Ileum (tissue), 1 donor: ENCODE measurements around the genes AVEN and GOLGA8B.

GRCh38 chr15:34038889-34039491 is at the start of gene AVEN:
AVEN (minus strand) TSS chr15:34039204.
- PRO-cap = bidirectional peak, plus-strand start at chr15:34038949, minus-strand start at chr15:34038925; bidirectional peak, plus-strand start at chr15:34039045, minus-strand start at chr15:34039042

DNA sequence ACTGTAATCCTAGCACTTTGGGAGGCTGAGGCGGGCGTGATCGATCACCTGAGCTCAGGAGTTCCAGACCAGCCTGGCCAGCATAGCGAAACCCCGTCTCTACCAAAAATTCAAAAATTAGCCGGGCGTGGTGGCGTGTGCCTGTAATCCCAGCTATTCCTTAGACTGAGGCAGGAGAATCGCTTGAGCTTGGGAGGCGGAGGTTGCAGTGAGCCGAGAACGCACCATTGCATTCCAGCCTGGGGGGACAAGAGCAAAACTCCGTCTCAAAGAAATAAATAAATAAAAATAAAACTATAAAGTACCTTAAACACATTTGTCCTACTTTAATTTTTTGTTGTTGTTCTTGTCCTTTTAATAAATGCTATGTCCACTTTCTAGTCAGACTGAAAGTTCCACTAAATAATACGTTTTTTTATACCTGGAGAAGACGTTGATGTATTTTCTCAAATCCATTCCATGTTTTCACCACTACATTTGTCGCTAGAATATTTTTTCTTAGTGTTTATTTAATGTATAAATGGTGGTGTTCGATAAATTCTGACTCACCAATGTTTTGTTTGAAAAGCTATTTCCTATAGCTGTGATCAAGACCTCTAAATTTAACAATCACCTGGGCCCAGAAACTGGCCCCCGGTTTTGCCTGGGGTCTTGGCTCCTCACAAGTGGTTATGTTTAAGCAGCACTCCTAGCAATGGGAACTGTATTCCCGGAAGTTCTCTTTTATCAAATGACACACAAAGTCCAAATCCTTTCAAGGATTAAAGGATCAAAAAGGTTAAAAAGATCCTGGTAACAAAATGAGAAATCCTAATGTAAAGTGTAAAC is 1.1 kb upstream of the SLC12A6 start:
- PRO-cap = no peak

- PRO-cap = no peak
These were observed 1.5 kb downstream of the NOP10 start for GRCh38 chr15:34341421-34341848.

DNA sequence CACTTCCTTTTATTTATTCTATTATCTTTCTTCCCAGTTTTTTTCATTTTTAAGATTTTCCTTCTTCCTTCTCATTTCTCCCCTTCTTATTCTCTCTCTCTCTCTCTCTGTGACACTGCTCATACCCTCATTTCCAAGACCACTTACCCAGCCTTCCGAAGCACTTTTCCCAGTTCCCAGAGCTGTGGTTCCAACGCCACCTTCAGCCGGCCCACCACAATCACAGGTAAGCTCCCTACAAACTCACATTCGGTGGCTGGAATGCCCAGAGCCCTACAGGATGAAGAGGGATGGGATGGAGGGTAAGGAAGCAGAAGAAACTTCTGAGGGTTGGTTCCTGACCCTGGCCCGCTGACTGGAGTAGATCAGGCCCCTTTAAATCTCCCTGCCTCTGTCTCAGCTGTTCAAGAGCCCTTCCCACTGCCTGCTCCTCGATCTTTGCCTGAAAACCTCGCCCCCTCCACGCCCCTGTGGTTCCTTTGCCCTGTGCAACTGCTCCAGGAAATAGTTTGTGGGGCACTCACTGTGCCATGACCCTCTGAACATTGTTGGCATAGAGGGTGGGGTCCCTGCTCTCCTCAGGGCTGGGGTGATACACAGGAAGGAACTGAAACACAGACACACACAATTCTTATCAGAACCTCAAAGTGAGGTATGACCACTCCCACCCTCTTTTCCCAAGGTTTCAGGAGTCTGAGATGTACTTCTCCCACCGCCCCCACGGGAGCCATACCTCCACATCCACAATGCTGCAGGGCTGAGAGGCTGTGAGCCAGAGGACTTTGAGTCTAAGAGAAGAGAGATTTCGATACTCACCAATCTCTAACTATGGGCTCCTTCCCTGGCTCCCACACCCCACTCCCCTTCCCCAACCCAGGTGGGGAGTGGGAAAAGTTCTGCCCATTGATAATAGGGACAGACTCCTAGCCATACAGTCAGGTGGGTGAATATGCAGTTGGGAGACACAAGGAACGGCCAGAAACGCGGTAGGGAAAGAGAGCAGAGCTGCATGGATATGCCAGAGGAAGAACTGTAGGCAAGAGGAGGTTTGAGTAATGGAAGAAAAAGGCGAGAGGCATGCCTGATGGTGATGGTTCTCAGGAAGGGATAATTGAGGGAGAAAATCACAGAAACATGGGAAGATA is 4.6 kb downstream of the LPCAT4 start:
- PRO-cap = bidirectional peak, plus-strand start at position 581 of the sequence, minus-strand start at position 353 of the sequence

GRCh38 chr15:34583395-34584341 is at the start of gene GOLGA8B:
GOLGA8B (minus strand) TSS chr15:34583651.
- PRO-cap = bidirectional peak, plus-strand start at chr15:34583705, minus-strand start at chr15:34583635

DNA sequence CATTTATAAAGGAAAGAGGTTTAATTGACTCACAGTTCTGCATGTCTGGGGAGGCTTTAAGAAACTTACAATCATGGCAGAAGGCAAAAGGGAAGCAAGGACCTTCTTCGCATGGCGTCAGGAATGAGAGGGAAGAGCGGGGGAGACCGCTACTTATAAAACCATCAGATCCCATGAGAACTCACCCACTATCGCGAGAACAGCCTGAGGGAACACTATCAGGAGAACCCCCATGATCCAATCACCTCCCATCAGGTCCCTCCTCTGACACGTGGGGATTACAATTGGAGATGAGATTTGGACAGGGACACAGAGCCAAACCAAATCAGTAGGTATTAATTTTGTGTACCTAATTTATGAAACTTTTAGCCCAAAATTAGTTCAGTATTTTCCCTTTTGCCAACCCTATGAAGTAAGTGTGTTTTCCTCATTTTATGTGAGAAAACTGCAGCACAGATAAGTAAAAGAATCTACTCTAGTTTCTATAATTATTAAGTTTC is 4.9 kb upstream of the GOLGA8B start:
- PRO-cap = unidirectional peak, minus-strand start at position 125 of the sequence

GRCh38 chr15:34789578-34790669 is 5.4 kb downstream of the ACTC1 start:
- PRO-cap = no peak

DNA sequence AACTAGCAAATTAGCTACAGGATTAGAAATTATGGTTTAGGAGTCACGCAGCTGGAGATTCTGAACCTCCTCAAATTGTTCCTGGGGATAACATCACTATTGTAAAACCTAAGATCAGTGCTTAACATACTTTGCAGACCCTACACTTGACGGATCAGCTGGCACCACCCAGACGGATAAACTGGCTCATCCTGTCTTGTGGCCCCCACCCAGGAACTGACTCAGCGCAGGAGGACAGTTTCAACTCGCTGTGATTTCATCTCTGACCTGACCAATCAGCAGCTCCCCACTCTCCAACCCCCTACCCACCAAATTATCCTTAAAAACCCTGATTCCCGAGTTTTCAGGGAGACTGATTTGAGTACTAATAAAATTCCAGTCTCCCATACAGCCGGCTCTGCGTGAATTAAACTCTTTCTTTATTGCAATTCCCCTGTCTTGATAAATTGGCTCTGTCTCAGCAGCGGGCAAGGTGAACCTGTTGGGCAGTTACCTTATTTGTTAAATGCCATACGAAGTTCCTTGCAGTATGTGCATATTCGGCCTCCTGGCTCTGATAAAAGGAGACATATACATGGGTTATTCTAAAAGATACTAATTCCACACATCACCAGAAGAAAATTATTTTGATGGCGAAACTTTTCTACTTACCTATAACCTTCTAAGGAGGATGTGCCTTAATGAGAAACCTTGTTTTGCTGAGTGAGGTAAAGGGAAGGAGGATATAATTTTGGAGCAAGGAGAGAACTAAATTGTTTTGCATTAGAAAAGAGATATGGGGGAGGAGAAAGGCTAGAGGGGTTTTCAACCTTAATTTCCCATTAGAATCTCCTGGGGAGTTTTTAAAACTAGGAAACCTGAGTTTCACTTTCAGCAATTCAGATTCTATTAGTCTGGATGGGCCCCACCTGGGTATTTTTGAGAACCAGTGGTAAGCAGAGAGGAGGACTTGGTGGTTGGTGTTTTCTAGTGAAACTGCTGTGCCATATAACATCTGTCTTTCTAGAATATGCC is 23.3 kb downstream of the NANOGP8 start:
- PRO-cap = no peak

DNA sequence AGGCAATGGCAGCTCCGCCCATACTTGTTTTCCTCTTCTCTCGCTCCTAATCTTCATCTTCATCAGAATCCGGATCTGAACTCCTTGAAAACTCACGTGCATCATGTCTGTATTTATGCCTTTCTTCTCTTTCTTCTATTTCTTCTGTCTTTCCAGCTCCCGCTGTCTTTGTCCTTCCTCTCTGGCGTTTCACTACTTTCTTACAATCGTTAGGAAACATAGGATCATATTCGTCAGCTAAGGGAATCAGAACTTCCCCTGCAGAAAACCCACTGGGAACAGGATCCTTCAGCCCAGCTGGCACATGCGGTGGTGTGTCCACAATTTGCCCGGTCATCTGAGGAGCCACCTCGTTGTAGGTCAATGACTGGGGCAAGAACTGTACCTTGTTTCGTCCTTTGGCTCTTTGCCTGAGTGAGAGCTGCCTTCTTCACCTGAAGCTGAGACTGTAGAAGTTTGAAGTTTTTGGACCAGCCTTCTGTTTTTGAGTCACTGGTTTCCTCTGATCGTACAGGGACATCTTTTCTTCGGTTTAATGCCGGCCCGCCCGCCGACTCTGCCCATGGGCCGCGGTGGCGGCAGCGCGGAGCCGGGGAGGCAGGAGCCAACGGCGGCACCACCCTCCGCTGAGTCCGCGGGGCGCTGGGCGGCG is 214.0 kb upstream of the NANOGP8 start:
- PRO-cap = no peak

DNA sequence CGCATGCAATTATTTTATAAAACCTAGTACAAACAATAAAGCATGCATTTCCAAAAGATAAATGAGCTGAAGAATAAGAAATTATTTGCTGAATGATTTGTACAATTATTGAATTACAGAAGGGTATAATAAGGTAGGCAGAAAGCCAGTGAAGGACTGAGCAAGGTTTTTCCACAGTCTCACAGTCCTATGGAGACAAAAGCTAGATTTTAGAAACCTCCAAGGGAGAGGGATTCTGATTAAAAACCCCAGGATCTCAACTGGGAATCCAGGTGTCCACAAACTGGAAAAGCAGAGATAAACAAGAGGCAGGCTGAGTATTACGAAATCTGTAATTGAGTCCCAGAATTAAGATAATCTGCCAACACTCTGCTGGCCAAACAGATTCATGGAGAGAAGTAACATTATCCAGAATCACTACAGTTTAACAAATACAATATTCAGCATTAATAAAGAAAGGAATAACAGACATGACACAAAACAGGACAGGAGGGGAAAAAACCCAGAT is 227.1 kb upstream of the NANOGP8 start:
- PRO-cap = no peak

DNA sequence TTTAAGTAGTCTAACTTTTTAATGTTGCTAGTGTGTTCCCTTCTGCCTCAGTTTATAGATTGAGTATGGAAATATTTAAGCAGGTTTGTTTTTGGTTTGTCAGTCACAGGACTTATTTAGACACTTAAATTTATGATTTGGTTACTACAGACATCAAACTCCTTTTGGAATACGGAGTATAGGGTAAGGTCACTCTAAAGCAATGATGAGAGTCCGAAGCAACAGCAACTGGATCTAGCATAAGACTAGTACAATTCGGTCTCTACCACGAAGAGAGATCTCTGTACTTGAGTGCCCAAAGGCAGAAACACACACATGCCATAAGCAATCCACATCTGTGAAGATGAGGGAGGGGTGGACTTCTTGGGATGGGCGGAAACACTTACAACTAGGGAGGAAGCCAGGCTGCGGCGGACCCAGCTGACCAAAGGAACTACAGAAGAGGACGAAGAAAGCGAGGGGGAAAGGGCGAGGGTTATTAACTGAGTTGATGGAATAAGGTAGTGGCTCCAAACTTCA is 675 bp downstream of the DPH6 start:
- PRO-cap = no peak

DNA sequence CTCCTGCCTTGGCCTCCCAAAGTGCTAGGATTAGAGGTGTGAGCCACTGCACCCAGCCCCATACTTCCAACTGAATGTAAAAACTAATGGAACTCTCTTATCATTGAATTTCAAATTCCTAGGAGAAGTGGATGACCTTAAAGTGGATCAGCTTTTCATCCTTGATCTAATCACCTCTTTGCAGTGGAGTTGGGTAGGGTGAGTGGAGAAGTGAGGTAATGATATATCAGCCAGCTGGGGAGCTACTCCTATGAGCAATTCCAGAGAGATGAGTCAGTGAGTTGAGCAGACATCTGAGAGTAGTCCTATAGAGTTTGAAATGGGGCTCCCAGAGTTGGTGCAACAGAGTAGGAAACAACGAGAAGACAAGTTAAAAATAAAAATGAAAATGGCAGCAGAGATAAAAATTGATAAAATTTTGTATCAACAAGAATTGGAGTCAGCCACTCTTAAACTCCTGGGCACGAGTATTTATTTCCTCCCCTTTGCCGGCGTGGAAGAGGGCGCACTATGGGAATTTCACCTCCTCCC is 150.8 kb upstream of the DPH6 start:
- PRO-cap = no peak

GRCh38 chr15:36047186-36047816 is 501.3 kb upstream of the DPH6 start:
- PRO-cap = no peak

DNA sequence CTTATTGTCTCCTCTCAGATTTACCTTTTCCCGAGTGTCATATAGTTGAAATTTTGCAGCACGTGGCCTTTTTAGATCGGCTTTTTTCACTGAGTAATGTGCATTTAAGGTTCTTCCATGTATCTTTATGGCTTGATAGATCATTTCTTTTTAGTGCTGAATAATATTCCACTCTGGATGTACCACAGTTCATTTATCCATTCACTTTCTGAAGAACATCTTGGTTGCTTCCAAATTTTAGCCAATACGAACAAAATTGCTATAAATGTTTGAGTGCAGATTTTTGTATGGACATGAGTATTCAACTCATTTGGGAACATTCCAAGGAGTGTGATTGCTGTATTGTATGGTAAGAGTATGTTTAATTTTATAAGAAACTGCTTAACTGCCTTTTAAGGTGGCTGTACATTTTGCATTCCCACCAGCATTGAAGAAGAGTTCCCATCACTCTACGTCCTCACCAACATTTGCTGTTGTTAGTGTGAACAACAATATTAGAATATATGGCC is 243.3 kb upstream of the CDIN1 start:
- PRO-cap = no peak

DNA sequence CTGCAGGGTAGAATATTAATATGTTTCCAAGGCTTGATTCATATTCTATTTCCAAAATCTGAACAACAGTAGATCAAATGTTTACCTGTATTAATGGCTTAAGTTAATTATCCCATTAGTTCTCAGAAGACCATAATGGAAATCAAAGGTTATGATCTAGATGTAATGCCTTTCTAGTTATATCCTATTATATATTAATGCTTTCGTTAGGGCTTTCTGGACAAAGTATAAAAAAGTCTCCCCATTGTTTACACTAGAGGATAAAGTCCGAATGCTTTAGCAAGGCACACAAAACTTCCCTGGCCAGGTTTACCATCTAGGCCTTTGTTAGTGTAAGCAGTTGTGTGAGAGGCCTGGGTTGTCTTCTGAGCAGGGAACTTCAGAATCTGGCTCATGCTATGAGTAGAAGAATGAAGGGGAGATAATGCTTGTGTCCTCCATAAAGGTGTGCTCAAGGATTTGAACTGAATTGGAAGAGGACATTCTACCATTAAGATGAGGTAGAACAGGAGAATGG is 106.3 kb upstream of the MEIS2 start:
- PRO-cap = no peak

DNA sequence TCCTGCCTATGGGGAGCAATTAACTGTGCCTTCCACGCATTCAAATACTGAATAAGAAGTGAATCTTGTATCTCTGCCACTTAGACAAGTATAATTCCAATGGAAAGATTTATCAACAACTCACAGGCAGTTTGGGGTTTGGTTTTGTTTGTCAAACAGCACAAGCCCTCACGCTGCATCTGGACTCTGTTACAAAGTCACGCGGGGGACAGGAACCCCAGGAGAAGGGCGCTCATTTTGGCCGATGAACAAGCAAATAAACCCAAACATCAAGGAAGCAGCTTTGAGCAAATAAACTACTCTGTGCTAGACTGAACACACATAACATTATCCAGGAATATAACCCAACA is 61.7 kb upstream of the TMCO5A start:
- PRO-cap = no peak

GRCh38 chr15:37877728-37877983 is 56.8 kb upstream of the TMCO5A start:
- PRO-cap = no peak

DNA sequence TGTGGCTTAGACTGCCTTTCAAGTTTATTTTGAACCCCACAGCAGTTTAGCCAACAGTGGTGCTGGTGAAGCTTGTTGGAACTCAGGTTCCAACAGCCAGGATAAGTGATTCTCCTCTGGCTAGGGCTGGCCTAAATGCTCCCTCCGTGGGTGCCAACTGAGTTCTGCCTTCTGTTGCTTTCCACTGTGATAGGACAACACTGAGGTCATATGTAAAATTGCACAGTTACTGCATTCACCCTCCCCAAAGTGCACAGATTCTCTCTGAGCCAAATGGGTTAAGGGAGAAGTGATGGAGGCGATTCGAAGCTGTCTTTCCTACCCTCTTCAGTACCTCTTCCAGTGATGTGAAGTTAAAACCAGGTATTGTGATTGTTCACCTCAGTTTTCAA is 70.0 kb downstream of the TMCO5A start:
- PRO-cap = no peak

- PRO-cap = no peak
These were observed 123.0 kb upstream of the SPRED1 start for GRCh38 chr15:38129433-38130218.

DNA sequence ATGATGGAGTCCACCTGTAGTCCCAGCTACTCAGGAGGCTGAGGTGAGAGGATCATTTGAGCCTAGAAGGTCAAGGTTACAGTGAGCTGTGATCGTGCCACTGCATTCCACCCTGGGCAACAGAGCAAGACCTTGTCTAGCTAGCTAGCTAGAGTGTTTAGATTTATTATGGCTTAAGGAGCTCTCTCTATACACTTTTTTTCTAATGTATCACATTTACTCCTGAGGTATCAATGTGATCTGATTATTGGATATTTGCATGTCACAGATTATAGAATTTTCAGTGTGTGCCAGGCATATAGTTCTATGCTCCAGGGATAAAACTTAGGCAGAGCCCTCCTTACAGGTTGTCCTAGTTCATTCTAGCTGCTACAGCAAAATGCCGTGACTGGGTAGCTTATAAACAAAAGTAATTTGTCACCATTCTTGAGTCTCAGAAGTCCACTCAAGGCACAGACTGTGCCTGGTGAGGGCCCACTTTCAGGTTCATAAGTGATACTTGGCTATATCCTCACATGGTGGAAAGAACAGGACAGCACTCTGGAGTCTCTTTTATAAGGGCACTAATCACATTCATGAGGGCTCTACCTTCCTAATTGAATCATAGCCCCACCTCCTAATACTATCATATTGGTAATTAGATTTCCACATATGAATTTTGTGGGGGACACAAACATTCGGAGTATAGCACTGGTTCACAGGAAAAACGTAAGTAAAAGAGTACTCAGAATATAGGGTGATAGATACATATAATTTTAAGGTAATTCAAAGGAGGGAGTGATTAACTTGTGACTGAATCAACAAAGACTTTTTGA is 80.0 kb downstream of the SPRED1 start:
- PRO-cap = no peak